Tongue (tissue), 2 donors: Measurements from ENCODE around the genes KAT8, PYCARD and TP53TG3D.

DNA sequence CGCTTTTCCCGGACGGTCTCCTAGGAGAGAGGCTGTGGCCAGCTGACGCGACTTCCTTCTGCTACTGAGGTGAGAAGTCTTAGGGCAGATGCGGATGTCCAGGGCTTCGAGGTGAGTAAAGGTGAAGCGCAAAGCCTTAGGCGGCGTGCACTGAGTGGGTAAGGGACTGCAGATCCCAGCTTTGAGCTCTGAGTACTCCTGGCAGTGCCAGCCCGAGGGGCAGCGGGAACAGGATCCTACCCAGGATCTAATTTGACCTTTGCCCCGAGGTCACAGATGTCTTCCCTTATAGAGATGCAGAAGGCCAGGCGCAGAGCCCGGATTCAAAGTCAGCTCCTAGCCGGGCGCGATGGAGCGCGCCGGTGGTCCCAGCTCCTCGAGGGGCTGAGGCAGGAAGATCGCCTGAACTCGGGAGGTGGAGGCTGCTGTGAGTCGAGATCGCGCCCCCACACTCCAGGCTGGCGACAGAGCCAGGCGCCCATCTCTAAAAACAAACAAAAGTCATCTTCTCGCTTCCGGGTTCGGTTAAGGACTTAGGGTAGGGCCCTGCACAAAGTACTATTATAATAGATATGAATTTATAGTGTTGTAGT is 583 bp upstream of the ZNF785 start:
- RAMPAGE, long total RNA: no peak

DNA sequence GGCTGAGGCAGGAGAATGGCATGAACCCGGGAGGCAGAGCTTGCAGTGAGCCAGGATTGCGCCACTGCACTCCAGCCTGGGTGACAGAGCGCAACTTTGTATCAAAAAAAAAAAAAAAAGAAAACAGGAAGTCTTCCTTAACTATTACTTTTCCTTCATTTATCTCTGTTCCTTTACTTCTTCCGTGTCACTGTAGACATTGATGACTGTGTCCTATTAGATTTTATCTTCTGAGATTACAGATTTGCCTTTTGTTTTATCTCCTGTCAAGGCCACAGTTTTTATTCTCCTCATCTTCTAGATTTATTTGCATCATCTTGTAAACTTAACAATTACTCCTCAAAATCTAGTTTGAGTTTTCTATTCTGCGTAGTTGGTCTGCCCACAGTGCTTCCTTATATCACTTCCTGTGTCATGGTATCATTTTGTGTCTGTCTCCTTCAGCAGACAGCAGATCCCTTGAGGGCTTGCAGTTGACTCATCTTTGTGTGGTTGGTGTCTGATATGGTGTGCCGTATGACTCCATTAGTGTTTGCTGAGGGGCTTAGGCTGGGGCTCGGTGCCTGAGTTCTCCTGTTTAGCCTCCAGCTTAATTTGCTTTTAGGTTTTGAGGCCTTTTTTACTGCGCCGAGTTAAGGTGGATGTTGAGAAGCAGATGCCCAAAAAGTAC is 16.6 kb downstream of the SRCAP start:
- RAMPAGE, long total RNA: no peak

DNA sequence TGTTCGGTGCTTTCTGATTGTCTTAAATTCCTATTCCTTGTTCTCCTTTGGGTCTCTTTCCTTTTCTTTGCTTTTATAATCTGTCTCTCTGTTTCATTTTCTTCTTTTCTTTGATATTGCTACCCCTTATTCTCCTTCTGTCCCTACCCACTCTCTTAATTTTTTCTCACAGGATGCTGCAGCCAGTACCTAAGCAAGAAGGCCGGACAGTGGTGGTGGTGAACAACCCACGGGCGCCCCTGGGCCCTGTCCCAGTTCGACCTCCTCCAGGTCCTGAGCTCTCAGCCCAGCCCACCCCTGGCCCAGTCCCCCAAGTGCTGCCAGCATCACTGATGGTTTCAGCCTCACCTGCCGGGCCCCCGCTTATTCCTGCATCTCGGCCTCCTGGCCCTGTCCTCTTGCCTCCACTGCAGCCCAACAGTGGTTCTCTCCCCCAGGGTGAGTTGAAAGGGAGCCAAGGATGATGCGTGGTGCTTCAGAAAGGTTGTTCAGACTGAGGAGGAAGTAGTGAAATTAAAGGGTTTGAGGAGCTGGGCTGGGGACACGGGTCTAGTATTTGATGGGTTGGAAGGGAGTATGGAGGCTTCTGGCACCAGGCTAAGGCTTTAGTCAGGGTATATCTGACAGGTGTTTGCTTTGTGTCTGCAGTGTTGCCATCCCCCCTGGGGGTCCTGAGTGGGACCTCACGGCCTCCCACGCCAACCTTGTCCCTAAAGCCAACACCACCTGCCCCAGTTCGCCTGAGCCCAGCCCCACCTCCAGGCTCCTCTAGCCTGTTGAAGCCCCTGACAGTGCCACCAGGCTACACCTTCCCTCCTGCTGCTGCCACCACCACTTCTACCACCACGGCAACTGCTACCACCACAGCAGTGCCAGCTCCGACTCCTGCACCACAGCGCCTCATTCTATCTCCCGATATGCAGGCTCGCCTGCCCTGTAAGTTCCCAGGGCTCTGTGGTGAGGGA is 19.6 kb upstream of the TMEM265 start:
- RAMPAGE, long total RNA: no peak

DNA sequence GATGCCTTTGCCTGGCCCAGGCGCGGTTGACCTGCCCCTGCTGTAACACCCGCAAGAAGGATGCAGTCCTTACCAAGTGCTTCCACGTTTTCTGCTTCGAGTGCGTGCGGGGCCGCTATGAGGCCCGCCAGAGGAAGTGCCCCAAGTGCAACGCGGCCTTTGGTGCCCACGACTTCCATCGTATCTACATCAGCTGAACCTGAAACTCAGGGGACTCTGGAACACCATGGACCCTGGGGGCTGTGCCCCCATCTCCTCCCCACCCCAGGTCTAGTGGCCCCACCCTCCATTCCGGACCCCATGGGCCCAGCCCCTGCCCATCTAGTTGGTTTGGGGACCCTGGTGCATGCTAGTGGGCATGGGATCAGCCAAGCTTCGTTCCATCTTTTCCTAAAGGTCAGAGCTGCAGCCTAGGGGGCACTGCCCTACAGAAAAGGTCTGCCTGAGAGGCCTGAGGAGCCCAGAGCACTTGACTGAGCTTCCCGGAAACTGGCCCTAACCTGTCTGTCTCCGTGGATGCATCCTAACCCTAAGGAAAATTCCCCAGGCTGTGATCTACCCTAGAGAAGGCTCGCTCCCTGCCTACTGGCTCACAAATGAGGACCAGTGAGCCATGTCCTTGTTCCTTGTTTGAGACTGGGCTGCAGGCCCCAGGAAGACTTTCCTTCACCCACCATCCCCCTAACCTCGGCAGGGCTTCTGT is 11.9 kb downstream of the RNF40 start:
- RAMPAGE, long total RNA: no peak

GRCh38 chr16:30779338-30779925 is 7.6 kb downstream of the ZNF629 start:
- RAMPAGE, long total RNA: no peak

- RAMPAGE, long total RNA: no peak
Measured at GRCh38 chr16:30901620-30902872, 5.6 kb downstream of the CTF1 start.

- RAMPAGE, long total RNA: no peak
Measured at GRCh38 chr16:30930376-30930587, 6.9 kb downstream of the FBXL19 start.

DNA sequence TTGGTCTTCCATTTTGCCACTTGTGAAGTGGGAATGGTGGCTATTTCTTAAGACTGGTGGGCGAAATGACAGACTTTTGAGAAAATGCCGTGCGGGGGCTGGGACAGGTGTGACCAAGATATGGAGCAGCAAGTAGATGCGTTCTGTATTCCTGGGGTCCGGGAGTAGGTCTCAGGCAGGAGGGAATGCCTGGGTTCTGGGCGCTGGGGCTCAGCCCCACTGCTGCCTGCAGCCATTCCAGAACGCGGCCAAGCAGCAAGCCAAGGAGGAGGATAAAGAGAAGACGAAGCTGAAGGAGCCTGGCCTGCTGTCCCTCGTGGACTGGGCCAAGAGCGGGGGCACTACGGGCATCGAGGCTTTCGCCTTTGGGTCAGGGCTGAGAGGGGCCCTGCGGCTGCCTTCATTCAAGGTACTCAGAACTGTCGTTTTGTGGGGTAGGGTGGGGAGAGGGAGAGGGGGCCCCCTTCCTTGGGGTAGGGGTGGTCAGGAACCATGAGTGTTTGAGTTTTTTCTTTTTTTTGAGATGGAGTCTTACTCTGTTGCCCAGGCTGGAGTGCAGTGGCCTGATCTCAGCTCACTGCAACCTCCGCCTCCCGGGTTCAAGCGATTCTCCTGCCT is 9.2 kb downstream of the SETD1A start:
- RAMPAGE, long total RNA: no peak

DNA sequence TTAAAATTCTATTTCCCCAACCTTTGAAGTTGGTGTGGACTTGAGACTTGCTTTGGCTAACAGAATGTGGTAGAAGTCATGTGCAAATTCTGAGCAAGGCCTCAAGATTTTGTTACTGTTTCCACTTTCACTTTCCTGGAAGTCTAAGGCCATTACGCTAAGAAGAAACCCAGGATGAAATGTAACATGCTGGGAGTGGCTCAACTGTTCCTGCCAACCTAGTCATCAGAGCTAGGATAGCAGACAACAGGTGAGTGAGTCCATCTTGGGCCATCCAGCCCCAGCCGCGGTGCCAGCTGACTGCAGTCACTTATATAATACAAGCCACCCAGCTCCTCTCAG is 10.8 kb upstream of the STX4 start:
- RAMPAGE, long total RNA: no peak

GRCh38 chr16:31117334-31118408 is at the start of gene KAT8:
Gene KAT8, plus strand, starts transcription at chr16:31117664.
- RAMPAGE, long total RNA: no peak

- RAMPAGE, long total RNA: no peak
Measured at GRCh38 chr16:31185072-31186156, 5.5 kb downstream of the FUS start.

DNA sequence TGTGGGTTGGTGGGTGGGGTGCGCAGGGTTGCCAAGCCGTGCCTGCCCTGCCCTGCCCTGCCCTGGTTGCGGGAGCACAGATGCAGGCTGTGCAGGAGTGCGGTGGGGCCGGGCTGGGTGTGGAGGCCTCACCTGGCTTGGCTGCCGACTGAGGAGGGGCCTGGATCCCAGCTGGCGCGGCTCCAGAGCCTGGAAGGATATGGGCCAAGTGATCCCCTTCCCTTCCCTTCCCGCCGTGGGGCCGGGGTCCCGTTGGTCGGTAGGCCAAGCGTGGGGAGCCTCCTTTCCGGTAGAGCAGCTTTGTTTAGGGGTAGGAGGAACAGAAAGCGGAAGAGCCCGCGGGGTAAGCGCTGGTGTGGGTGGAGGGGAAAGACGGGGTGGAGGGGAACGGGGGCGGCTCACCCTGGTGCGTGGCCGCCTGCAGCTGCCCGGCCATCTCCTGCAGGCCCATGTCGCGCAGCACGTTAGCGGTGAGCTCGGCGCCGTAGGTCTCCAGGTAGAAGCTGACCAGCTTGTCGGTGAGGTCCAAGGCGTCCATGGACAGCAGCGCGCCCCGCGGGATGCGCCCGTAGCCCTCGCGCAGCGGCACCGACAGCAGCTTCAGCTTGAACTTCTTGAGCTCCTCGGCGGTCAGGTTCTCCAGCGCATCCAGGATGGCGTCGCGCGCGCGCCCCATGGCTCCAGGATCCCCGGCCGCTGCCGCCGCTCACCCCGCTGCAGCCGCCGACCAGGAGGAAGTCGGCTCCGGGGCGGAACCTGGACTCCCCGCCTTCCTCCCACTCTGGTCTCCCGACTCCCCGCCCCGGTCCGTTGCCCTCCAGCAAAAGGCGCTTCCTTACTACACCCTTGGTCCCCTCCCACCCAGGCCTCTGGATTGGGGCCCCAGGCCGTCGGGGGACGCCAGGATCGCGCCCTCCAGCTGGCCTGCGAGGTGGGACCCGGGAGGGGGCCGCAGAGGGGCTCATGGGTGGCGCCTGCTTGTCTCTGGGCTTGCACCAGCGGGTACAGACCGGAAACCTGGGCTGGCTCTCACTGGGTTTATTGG is at the start of gene PYCARD:
Gene PYCARD, minus strand, starts transcription at position 746 of the 1,045 bp plus-strand sequence.
- RAMPAGE, long total RNA: start-site peak on the minus strand centred at position 729 of the sequence, 50 bp wide, 652 and 48 reads in 2 replicates

DNA sequence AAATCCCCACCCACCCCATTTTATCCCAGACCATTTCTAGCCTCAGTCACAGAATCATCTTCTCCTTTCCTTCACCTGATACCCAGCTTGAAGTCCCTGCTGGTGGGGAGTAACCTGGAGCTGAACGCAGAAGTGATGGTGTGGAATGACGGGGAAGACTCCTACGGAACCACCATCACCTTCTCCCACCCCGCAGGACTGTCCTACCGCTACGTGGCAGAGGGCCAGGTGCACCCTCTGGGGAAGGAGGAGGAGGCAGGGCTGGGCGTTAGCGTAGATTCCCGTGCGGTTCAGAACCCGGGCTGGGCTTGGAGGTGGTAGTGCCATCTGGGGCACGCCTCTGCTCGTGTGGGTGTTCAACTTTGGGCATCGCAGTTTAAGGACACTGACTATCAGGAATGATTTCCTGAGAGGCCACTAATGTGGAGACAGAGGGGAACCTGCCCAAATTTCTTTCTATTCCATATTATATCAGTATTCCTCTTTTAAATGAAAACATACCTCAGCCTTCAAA is 18.2 kb downstream of the ITGAX start:
- RAMPAGE, long total RNA: no peak

DNA sequence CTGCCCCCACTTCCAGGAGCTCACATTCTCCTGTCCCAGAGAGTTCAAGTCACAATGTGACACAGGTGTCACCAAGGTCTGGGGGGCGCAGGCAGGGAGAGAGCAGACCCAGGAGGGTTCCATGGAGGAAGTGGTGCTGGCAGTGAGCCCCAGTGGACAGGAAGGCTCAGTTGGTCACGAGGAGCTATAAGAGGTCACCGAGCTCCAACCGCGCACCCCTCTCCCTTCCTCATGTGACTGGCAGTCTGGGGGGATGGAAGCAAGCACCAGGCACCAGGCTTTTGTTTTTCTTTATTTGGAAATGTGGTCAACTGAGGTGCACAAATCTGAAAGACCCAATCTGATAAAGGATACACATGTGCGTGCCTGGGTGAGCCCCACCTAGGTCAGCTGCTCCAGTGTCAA is 2.5 kb downstream of the ITGAD start:
- RAMPAGE, long total RNA: no peak

GRCh38 chr16:31487432-31488567 is 4.9 kb downstream of the SLC5A2 start:
- RAMPAGE, long total RNA: no peak

GRCh38 chr16:31712134-31712348 is 1.0 kb upstream of the KRBOX5 start:
- RAMPAGE, long total RNA: no peak

DNA sequence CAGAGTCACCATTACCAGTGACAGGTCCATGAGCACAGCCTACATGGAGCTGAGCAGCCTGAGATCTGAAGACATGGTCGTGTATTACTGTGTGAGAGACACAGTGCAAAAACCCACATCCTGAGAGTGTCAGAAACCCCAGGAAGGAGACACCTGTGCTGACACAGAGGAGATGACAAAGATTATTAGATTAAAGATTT is 78.7 kb downstream of the ZNF267 start:
- RAMPAGE, long total RNA: no peak

GRCh38 chr16:32253218-32253583 is at the start of gene TP53TG3D:
Gene TP53TG3D, plus strand, starts transcription at chr16:32253286.
- RAMPAGE, long total RNA: no peak

DNA sequence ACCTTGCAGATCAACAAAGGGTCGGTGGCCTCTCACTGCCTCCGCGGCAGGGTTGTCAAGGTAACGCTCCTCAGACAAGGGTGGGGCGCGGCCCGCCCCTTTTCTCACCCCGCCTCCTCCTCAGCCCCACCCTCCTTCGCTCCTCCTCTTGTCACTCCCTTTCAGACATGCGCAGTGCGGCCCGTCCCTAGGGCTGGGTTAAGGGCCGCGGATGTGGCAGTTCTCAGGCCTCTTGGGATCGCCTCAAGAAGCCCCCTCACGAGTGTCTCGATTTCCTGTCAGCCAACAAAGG is 516 bp downstream of the TP53TG3D start:
- RAMPAGE, long total RNA: no peak

DNA sequence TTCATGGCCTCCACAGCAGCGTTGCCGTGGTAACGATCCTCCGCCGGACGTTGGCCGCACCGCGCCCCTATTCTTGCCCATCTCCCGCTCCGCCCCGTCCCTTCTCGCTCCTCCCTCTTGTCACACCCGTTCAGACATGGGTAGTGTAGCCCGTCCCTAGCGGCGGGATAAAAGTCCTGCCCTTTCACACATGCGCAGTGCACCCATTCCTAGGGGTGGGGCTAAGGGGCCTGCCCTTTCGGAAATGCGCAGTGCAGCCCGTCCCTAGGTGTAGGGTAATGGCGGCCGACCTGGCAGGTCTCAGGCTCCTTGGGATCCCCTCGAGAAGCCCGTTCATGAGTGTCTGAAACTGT is 849 bp downstream of the TP53TG3D start:
- RAMPAGE, long total RNA: no peak